Liver (tissue), 9 donors: Measurements from ENCODE around the genes DDX39B and LY6G6D.

DNA sequence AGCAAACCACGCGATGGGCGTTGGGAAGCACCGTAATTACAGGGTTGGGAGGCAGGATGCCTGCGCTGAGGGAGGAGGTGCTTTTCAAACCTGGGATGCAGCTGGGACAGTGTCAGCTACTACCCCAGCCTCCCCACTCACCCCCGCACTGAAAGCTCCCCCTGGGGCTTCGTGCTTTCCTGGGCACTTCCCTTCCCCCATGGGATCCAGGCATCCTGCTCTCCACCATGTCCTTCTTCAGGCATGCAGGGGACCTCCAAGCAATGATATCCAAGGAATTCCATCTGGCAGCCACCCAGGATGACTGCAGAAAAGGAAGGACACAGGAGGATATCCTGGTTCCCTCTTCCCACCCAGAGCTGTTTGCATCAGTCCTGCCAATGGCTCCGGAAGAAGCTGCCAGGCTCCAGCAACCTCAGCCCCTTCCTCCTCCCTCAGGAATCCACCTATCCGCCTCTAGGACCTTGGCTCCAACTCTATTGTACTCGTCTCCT is 581 bp upstream of the PSORS1C2 start:
- PRO-cap, 5 experiments = no peak in any of the 5 experiments
- RAMPAGE, long total RNA, 2 experiments = no peak in any of the 2 experiments
- RRBS = no CpG with 5 or more reads among the region's 10 CpGs

- PRO-cap, 5 experiments = no peak in any of the 5 experiments
- RAMPAGE, long total RNA, 2 experiments = no peak in any of the 2 experiments
- RRBS = no CpG with 5 or more reads among the region's 10 CpGs
Observed at GRCh38 chr6:31142183-31142994, 3.5 kb upstream of the PSORS1C2 start.

GRCh38 chr6:31183819-31184455 is 13.5 kb upstream of the POU5F1 start:
- PRO-cap, 5 experiments = no peak in any of the 5 experiments
- RAMPAGE, long total RNA, 2 experiments = no peak in any of the 2 experiments
- RRBS = no CpG with 5 or more reads among the region's 8 CpGs

DNA sequence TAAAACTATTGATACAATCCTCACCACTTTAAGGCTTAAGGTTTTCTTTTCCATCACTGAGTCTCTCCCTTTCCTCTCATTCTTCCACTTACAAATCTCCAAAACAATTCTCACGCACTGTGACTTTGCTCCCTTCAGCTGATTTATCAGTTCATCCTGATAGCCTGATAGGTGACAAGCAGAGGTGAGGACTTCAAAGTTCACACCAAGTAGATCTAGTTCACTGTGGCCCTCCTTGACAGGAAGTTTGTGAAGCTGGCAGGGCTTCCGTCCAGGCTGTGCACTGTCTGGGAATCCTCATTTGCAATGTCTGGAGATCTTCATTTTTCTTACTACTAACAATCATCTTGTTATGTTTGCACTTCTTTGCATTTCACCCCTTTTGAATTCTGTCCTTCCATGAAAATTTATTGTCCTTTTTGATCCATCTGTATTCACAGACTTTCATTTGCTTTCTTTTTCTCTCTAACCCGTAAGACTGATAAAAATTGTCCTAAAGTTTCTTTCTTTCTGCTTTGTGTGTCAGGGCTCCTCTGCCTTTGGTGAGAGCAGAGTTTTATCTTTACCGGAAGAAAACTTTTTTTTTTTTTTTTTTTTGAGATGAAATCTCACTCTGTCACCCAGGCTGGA is 35.3 kb upstream of the POU5F1 start:
- PRO-cap, 5 experiments = no peak in any of the 5 experiments
- RAMPAGE, long total RNA, 2 experiments = no peak in any of the 2 experiments
- RRBS = no CpG with 5 or more reads among the region's 4 CpGs

- PRO-cap, 5 experiments = no peak in any of the 5 experiments
- RAMPAGE, long total RNA, 2 experiments = no peak in any of the 2 experiments
- RRBS = 2% methylated on average over 2 of the region's 22 CpGs
Observed at GRCh38 chr6:31403965-31404592, 684 bp downstream of the MICA start.

GRCh38 chr6:31462645-31463383 is 35.1 kb upstream of the MICB start:
- PRO-cap, 5 experiments = peak in 5 of 5 experiments; most common plus-strand start chr6:31463185 (in 5); most common minus-strand start chr6:31463004 (in 5)
- RAMPAGE, long total RNA, 2 experiments = no peak in any of the 2 experiments
- RRBS = 3% methylated on average over 7 of the region's 28 CpGs

DNA sequence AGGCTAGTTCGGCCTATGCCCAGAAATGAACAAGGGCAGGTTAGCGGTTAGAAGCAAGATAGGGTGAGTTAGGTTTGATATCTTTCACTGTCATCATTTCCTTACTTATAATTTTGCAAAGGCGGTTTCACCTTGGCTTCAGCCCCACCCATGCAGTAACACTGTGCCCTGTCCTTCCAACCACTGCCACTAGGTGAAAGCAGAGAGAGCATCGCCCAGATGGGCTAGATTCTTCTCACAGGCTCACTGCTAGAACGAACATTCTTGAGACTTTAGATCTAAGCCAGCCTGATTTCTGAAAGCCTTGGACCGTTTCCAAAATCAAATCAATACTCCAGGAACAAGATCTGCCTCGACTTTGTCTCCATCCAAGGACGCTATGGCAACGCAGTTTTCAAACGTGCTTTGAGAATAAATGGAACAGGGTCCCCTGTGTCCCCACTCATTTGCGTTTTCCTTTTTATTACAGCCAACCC is 6.0 kb upstream of the MICB start:
- PRO-cap, 5 experiments = no peak in any of the 5 experiments
- RAMPAGE, long total RNA, 2 experiments = no peak in any of the 2 experiments
- RRBS = no CpG with 5 or more reads among the region's 11 CpGs

- PRO-cap, 5 experiments = no peak in any of the 5 experiments
- RAMPAGE, long total RNA, 2 experiments = no peak in any of the 2 experiments
- RRBS = no CpG with 5 or more reads among the region's 21 CpGs
Observed at GRCh38 chr6:31493602-31494133, 4.3 kb upstream of the MICB start.

DNA sequence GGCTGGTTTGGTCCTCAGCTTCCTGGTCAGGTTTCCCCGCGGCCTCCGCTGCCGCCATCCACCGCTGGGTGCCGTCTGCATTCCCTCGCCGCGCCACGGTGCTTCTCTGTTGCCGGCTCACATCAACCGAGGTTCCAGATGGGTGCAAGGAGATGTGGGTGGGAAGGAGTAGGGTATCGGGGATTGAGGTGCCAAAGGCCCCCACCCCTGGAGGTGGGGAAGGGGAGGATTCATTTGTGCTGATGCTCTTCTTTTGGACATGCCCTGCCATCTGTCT is 5.8 kb downstream of the MCCD1 start:
- PRO-cap, 5 experiments = no peak in any of the 5 experiments
- RAMPAGE, long total RNA, 2 experiments = no peak in any of the 2 experiments
- RRBS = no CpG with 5 or more reads among the region's 13 CpGs

DNA sequence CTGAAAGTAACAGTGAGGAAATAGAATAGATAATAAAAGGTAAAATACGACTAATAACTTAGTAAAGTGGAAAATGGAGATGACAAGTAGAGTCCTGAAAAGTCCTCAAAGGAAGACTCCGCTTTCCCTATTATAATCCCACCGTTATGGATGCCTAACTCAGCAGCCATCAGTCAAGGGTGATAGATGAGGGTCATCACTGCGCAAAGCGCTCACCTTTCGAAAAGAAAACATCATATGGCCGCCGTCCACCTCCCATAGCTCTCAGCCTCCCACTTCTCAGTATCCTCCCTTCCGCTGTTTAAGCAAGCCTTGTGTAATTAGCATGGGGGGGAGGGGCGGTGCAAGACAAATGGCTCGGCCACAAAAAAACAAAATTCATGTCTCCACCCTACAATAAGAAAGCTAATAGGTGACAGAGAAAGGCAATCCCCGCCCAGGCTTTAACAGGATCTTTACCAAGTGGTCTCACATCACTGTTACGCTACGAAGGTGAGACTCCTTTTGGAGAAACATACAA is 806 bp downstream of the DDX39B start:
- PRO-cap, 5 experiments = peak in 1 of 5 experiments; most common minus-strand start position 274 of the sequence (in 1)
- RAMPAGE, long total RNA, 2 experiments = no peak in any of the 2 experiments
- RRBS = no CpG with 5 or more reads among the region's 14 CpGs

DNA sequence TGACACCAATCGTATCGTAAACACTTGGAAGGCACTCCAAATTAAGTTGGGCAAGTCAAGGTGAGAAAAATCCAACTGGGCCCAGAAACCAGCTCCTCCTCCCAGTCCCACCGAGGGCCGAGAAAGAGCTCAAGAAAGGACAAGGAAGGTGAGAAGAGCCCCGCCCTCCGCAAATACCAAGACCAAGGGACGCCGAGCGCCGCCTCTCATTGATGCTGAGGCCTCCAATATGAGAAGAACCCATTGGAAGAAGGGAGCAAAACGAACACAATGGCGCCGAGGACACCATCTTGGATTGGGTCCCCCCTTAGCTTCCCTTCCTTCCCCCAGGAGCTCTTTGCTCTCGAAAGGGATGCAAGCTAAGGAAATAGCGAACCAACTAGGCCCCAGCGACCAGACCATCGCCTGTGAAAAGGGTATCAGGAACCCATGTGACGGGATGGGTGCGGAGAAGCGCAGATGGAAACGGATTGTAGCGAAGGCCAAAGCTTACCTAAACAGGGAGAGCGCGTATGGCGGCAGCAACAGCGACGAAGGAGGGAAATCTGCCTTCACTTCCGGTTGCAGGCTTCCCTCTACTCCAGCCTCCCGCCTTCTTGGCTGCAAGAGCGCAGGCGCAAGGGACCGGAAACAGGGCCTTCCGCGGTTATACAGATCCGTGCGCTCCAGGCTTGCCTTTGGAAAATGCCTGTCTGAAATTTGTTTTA is at the start of gene DDX39B:
Gene DDX39B (minus strand): TSS at position 547 of the 707 bp plus-strand sequence.
- PRO-cap, 5 experiments = peak in 5 of 5 experiments; most common plus-strand start position 633 of the sequence (in 5); most common minus-strand start position 547 of the sequence (in 5)
- RAMPAGE, long total RNA, 2 experiments = start-site peak on the minus strand in 2 of 2 experiments, centred at positions 524 to 559 of the sequence, 330 to 503 reads per replicate
- RRBS = 4% methylated on average over 5 of the region's 36 CpGs

GRCh38 chr6:31545752-31546489 is 487 bp downstream of the ATP6V1G2 start:
- PRO-cap, 5 experiments = no peak in any of the 5 experiments
- RAMPAGE, long total RNA, 2 experiments = no peak in any of the 2 experiments
- RRBS = no CpG with 5 or more reads among the region's 10 CpGs

DNA sequence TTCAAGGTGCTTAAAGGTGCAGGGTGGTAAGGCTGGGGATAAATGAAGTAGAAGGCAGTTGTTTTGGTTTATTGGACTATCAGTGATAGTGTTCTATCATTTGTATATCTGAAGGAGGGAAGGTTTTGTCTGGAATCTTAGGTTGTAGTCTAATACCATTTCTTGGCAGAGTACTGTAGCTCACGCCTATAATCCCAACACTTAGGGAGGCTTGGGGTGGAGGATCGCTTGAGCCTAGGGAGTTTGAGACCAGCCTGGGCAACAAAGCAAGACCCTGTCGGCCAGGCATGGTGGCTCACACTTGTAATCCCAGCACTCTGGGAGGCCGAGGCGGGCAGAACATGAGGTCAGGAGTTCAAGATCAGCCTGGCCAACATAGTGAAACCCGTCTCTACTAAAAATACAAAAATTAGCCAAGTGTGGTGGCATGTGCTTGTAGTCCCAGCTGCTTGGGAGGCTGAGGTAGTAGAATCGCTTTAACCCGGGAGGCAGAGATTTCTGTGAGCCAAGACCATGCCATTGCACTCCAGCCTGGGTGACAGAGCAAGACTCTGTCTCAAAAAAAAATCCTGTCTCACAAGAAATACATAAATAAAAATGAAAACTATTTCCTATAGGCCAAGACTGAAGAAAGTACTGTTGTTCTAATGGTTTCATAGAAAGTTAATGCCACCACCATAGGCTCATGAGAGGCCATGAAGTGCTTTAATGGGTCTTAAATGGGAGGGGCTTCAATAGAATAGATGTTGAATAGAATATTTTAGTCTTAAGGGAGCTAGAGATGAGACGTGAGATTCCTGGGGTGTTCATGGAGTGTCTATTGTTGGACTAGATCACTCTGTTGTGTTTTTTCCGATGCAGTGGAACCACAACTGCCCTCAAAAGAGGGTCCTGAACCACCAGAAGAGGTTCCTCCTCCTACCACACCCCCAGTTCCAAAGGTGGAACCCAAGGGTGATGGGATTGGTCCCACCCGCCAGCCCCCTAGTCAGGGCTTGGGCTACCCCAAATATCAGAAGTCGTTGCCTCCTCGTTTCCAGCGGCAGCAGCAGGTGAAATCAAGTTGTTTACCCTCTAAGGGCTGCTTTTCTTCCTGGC is 8.1 kb downstream of the PRRC2A start:
- PRO-cap, 5 experiments = no peak in any of the 5 experiments
- RAMPAGE, long total RNA, 2 experiments = no peak in any of the 2 experiments
- RRBS = no CpG with 5 or more reads among the region's 14 CpGs

DNA sequence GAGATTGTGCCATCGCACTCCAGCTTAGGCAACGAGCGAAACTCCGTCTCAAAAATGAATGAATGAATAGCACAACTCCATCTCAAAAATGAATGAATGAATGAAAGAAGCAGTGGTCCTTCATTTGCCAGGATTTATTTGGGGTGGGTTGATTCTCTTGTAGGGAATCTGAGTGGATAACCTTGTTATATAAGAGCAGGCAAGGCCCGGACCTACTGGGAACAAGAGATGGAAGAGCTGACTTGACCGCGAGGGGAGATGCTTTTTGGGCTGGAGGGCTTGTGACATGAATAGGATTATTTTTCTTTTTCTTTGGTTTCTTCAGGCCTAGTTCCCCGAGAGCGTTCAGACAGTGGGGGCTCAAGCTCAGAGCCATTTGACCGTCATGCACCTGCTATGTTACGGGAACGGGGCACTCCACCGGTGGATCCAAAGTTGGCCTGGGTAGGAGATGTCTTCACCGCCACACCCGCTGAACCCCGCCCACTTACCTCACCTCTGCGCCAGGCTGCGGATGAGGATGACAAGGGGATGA is 9.8 kb downstream of the PRRC2A start:
- PRO-cap, 5 experiments = no peak in any of the 5 experiments
- RAMPAGE, long total RNA, 2 experiments = no peak in any of the 2 experiments
- RRBS = no CpG with 5 or more reads among the region's 18 CpGs

DNA sequence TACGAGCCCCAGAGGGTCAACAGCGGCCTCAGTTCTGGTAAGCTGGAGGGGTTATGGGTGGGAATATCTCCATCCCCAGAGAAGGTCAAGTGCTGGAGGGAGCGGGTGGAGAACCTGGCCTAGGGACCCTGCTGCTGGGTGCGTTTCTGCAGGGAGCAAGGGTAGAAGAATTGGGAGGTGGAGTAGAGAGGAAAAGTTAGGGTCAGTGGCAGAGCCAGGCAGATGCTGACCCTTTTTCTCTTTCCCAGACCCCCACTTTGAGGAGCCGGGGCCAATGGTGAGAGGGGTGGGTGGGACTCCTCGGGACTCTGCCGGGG is 13.1 kb downstream of the PRRC2A start:
- PRO-cap, 5 experiments = no peak in any of the 5 experiments
- RAMPAGE, long total RNA, 2 experiments = no peak in any of the 2 experiments
- RRBS = 100% methylated on average over 3 of the region's 7 CpGs

DNA sequence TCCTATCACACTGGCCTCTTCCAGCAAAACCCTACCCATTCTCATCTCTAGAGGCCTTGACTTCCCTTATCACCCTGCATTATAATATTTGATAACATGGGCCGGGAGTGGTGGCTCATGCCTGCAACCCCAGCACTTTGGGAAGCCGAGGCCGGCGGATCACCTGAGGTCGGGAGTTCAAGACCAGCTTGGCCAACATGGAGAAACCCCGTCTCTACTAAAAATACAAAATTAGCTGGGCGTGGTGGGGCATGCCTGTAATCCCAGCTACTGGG is 679 bp upstream of the C6orf47 start:
- PRO-cap, 5 experiments = no peak in any of the 5 experiments
- RAMPAGE, long total RNA, 2 experiments = no peak in any of the 2 experiments
- RRBS = no CpG with 5 or more reads among the region's 7 CpGs

GRCh38 chr6:31687487-31687981 is 6.7 kb upstream of the LY6G5C start:
- PRO-cap, 5 experiments = no peak in any of the 5 experiments
- RAMPAGE, long total RNA, 2 experiments = no peak in any of the 2 experiments
- RRBS = no CpG with 5 or more reads among the region's 12 CpGs

- PRO-cap, 5 experiments = no peak in any of the 5 experiments
- RAMPAGE, long total RNA, 2 experiments = no peak in any of the 2 experiments
- RRBS = no CpG with 5 or more reads among the region's 16 CpGs
Observed at GRCh38 chr6:31714952-31715815, at the start of gene LY6G6D. TSS of gene LY6G6D (plus strand) at chr6:31715348.

GRCh38 chr6:31724345-31724803 is 1.2 kb downstream of the MPIG6B start:
- PRO-cap, 5 experiments = no peak in any of the 5 experiments
- RAMPAGE, long total RNA, 2 experiments = no peak in any of the 2 experiments
- RRBS = no CpG with 5 or more reads among the region's 13 CpGs

DNA sequence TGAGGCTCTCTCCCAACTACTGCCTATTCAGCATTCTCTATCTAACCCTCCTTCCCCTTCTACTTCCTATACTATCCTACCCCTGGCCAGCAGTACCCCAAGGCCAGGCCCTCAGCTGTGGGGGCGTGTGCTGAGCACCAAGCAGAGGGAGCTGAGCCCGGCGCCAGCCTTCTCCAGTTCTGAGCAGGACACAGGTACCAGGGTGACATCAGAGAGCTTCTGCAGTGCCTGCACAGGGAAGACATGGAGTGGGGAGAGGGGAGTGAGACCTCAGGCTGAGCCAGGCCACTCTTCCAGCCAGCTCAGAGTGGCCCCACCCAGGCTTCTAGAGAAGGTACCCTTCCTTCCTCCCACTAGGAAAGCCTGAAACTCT is 2.0 kb downstream of the DDAH2 start:
- PRO-cap, 5 experiments = peak in 1 of 5 experiments; most common plus-strand start position 126 of the sequence (in 1)
- RAMPAGE, long total RNA, 2 experiments = no peak in any of the 2 experiments
- RRBS = no CpG with 5 or more reads among the region's 3 CpGs